Karpas-422 (cell line): ENCODE data around the genes ASGR2, CLDN7 and FGF11.

GRCh38 chr17:6558853-6559548, 2.6 kb upstream of the PITPNM3 start:
- PRO-cap: no peak
- RAMPAGE, long total RNA: no peak

- PRO-cap: no peak
- RAMPAGE, long total RNA: no peak
Measured at GRCh38 chr17:6574902-6575760, 18.8 kb upstream of the PITPNM3 start.

DNA sequence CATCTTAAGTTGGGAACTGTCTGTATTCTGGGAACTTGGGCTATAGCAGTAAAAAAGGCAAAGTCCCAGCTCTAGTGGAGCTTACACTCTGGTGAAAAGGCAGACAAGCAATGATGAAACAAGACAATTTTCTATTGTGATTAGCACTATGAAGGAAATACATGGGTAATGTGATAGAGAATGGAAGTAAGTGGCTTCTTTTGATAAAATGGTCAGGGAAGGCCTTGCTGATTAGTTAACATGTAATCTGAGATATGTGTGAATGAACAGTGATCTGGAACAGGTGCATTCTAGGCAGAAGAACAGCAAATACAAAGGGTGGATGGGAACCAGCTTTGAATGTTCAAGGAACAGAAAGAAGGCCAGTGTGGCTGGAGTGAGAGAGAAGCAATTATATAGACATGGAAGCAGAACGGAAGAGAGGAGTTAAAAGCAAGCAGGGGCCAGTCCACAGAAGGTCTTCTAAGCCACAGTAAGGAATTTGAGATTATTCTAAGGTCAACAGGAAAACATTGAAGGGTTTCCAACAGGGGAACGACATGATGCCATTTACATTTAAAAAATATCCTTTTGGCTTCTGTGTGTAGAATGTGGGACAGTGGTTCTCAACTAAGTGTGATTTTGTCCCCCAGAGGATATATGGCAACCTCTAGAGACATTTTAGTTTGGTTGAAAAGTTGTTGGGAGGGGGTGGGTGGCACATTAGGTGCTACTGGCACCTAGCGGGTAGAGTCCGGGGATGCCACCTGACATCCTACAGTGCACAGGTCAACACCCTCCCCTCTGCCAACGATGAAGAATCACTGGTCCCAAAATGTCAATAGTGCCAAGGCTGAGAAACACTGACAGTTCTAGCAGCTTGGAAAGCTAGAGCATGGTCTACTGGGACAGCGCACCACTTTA, 2.0 kb downstream of the C17orf100 start:
- PRO-cap: no peak
- RAMPAGE, long total RNA: no peak

DNA sequence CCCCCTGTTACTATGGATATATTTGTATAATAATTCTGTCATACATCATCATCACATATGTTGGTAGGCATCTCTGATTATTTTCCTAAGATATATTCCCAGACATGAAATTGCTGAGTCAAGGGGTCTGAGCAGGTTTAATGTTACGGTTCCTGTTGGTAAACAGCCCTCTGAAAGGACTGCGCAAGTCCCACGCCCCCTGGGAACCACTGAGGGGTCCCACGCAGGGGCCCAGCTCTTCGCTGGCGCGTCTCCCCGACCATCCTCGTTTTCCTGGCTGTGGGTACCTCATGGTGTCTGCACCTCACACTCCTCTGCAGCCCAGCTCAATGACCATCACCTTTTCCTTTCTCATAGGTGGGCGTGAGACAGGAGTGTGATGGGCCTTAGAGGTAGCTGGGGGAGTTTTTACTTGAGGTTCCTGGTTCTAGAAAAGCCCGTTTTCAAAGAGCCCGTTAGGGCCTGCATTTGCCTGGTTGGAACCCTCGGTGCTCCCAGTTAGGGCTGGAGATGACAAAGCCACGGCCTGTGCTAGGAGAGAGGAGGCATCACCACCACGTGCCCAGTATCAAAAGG, 24.1 kb downstream of the SLC13A5 start:
- PRO-cap: no peak
- RAMPAGE, long total RNA: no peak

GRCh38 chr17:6710348-6710835, 2.8 kb downstream of the SLC13A5 start:
- PRO-cap: no peak
- RAMPAGE, long total RNA: no peak

- PRO-cap: no peak
- RAMPAGE, long total RNA: no peak
Measured at GRCh38 chr17:6712420-6712929, 694 bp downstream of the SLC13A5 start.

- PRO-cap: no peak
- RAMPAGE, long total RNA: no peak
Measured at GRCh38 chr17:6774833-6775399, 1.1 kb upstream of the FBXO39 start.

DNA sequence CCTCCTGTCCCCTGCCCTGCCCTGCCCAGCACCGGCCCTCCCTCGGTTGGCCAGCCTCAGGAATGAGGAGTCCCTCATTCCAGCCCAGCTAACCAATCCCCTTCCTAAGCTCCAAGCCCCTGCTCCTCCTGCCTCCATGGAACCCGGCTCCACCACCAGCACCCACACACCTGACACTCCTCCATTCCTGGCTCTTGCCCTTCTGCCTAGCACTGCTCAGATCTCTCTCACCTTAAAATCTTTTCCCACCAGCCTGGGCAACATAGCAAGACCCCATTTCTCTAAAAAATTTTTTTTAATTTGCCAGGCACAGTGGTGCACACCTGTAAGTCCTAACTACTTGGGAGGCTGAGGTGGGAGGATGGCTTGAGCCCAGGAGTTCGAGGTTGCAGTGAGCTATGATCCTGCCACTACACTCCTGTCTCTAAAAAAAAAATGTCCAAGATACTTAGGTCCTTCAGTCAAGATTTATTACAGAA, 1.9 kb downstream of the ASGR2 start:
- PRO-cap: no peak
- RAMPAGE, long total RNA: no peak

DNA sequence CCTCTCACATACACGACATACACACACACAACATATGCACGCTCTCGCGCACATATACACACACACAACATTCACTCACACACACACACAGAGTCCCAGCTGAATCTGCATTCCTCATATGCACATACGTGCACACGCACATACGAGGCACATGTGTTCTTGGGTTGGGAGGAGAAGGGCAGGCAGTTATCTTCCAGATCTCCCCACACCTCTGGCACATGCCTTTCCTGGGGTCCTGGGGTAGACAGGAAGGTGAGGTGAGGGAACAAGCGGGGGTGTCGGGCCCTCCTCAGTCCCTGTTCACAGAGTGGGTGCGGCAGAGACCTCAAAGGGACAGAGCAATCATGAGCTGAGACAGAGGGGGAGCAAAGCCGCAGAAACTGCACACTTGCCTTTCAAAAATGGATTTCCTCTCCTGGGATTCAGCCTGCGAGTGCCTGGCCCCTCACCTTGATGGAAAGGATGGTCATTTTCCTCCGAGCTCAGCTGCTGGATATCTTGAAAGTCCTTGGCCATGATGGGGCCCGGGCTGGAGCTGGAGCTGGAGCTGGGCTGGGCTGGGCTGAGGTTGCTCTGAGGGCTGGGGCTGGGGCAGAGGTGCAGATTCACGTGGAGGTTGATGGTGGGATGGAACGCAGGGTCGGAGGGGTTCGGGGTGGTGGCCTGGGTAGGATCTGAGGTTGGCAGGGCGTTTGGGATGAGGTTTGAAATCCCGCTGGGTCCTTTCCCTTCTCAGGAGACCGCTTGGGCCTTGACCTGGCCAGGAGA, 713 bp downstream of the ASGR2 start:
- PRO-cap: no peak
- RAMPAGE, long total RNA: no peak

DNA sequence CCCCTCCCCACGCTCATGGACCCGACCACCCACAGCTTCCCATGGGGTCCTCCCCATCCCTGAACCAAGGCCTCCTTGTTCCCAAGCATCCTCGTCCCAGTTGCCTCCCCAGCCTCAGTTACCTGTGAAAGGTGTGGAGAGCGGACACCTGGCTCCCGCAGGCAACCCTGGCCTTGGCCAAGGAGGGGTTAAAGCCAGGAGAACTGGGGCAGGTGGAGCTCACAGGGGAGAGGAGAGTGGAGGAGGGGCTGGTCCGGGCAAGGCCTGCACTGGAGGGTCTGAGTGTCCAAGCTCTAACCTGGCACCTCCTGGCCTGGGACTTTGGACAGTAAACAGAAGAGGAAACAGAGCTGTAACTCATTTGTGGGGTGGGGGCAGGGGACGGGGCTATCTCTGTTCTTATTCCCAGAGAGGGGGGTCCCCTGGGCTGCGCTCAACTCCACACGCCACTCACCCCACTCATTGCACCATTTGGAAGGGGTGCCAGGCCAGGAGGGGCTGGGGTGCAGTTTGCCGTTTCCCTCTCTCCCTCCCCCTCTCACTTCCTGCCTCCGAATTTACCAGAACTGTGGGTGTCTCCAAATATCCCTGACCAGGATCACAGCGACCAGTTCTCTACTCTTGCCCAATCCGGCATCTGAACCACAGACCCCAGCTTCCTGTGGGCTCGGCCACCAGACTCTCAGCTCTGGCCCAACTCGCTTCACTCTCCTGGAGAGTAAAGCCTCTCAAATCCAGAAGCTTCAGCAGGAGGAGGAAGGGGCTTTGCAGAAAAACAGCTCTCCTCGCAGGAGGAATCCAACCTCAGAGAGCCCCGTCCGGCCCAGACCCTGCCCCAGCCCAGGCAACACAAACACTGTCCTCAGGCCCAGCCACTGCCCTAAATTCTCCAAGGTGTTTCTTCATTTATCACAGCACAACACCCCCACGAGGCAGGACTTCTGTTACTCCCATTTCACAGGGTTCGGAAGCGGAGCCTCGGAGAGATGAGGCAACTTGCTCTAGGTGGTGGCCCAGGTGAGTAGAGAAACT, at the start of gene ASGR2:
Gene ASGR2 (minus strand): TSS at position 330 of the 1,032 bp plus-strand sequence.
- PRO-cap: no peak
- RAMPAGE, long total RNA: no peak

GRCh38 chr17:7222496-7223572, 3.1 kb downstream of the ACADVL start:
- PRO-cap: no peak
- RAMPAGE, long total RNA: no peak

DNA sequence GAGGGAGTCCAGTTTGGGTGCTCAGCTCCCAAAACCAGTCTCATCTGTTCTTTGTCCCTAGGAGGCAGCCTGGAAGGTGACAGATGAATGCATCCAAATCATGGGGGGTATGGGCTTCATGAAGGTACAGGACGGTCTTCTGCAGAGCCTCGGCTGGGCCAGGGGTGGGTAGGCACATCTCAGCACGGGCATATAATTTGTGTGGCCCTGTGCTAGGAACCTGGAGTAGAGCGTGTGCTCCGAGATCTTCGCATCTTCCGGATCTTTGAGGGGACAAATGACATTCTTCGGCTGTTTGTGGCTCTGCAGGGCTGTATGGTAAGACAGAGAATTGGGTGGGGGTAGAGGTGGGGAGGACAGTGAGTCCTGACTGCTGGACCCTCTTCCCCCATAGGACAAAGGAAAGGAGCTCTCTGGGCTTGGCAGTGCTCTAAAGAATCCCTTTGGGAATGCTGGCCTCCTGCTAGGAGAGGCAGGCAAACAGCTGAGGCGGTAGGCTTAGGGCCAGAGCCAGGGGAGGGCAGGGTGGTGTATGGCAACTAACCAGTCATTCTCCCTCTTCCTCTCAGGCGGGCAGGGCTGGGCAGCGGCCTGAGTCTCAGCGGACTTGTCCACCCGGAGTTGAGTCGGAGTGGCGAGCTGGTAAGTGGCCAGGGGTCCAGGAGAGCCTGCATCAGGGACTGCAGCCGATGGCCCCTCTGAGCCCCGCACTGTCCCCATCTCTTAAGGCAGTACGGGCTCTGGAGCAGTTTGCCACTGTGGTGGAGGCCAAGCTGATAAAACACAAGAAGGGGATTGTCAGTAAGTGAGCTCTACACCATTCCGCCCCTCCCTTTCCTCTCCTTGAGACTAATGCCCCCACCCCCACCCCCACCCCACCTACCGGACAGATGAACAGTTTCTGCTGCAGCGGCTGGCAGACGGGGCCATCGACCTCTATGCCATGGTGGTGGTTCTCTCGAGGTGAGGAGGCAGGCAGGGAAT, 4.3 kb downstream of the ACADVL start:
- PRO-cap: no peak
- RAMPAGE, long total RNA: no peak

DNA sequence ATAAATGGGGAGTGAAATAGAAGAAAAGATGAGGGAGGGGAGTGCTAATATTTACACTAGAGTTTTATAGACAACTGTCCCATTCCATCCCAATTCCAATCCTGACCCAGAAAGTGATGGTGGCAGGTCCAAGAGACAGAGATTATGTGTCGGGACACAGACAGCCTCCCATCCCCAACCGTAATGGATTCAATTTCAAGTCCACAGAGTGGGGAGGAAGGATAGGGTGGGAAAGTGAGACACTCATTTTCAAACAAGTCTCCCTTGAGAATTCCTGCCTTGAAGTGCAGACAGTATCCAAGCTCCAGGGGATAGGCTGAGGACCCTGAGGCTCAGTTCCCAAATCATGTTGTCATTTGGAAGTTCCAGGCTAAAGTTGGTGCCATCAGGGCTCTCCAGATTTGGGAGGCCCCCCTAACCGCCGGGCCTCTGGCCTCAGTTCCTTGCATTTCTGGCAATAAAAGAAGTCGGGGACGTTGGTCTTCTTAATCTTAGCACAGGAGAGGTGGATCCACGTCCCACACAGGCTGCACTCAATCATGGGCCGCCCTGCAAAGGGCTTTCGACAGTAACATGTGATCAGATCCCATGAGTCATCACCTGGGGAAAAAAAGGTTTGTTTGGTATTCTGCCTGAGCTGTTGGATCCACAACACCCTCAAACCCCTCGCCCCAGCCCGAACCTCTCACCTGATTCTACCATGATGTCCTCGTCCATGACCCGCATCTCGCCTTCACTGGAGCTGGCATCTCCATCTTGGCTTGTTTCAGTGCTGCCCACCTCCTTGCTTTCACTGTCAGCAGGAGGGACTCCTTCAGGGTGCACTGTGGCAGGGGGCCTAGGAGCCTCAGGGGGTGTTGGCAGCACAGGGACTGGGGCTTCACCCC, 1.2 kb upstream of the DVL2 start:
- PRO-cap: no peak
- RAMPAGE, long total RNA: no peak

- PRO-cap: no peak
- RAMPAGE, long total RNA: no peak
Measured at GRCh38 chr17:7262074-7262939, at the start of gene CLDN7. Gene CLDN7, minus strand, starts transcription at chr17:7262478.

DNA sequence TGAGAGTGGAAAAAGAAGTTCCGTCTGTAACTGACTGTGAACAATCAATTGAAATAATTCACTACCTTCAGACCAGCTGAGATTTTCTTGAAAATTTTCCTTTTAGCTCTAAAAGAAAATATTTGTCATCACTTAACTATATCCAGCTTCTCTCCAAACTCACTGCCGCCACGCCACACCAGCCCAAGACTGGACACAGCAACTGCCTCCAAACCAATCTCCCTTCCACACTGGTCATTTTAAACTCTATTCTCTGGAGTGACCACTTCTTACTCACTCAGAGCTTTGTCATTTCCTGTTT, 3.8 kb upstream of the CLDN7 start:
- PRO-cap: no peak
- RAMPAGE, long total RNA: no peak

- PRO-cap: no peak
- RAMPAGE, long total RNA: no peak
Measured at GRCh38 chr17:7288147-7288896, 6.1 kb downstream of the YBX2 start.

GRCh38 chr17:7290658-7290960, 3.8 kb downstream of the YBX2 start:
- PRO-cap: no peak
- RAMPAGE, long total RNA: no peak

- PRO-cap: no peak
- RAMPAGE, long total RNA: no peak
Measured at GRCh38 chr17:7312947-7313716, 2.0 kb downstream of the GPS2 start.

DNA sequence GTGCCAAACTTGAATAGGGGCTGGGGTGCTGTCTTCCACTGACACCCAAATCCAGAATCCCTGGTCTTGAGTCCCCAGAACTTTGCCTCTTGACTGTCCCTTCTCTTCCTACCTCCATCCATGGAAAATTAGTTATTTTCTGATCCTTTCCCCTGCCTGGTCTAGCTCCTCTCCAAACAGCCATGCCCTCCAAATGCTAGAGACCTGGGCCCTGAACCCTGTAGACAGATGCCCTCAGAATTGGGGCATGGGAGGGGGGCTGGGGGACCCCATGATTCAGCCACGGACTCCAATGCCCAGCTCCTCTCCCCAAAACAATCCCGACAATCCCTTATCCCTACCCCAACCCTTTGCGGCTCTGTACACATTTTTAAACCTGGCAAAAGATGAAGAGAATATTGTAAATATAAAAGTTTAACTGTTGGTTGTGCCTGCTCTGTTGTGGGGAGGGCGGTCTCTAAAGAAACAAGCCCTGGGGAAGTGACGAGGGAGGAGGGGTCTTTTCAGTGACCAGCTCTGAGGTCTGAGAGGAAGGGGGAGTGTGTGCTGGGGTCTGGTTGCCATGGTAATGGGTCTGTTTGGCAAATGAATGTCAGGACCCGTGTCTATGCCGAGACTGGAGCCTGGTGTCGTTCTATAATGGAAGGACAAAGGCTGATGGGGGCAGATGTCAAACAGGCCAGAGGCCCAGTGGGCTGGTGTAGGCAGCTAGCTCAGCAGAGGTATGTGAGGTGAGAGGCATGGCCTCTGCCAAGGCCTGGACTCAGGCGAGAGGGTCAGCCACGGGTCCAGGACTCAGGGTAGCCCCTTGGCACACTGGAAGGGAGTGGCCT, 470 bp upstream of the SPEM1 start:
- PRO-cap: no peak
- RAMPAGE, long total RNA: no peak

GRCh38 chr17:7438899-7439988, at the start of gene FGF11:
Gene FGF11, plus strand, starts transcription at chr17:7439512.
- PRO-cap: no peak
- RAMPAGE, long total RNA: no peak